ENCODE measurements around the genes NDUFB6, ANKRD18B and IL11RA.

GRCh38 chr9:32573011-32573443, at the start of gene NDUFB6:
NDUFB6 (minus strand) TSS chr9:32573159.
- PRO-cap, result bidirectional peak, plus-strand start at chr9:32573218, minus-strand start at chr9:32573088
- RAMPAGE, long total RNA, 4 experiments, result start-site peak on the minus strand in 4 of 4 experiments, at chr9:32573068-32573149 at its widest, 26 to 184 reads per replicate

DNA sequence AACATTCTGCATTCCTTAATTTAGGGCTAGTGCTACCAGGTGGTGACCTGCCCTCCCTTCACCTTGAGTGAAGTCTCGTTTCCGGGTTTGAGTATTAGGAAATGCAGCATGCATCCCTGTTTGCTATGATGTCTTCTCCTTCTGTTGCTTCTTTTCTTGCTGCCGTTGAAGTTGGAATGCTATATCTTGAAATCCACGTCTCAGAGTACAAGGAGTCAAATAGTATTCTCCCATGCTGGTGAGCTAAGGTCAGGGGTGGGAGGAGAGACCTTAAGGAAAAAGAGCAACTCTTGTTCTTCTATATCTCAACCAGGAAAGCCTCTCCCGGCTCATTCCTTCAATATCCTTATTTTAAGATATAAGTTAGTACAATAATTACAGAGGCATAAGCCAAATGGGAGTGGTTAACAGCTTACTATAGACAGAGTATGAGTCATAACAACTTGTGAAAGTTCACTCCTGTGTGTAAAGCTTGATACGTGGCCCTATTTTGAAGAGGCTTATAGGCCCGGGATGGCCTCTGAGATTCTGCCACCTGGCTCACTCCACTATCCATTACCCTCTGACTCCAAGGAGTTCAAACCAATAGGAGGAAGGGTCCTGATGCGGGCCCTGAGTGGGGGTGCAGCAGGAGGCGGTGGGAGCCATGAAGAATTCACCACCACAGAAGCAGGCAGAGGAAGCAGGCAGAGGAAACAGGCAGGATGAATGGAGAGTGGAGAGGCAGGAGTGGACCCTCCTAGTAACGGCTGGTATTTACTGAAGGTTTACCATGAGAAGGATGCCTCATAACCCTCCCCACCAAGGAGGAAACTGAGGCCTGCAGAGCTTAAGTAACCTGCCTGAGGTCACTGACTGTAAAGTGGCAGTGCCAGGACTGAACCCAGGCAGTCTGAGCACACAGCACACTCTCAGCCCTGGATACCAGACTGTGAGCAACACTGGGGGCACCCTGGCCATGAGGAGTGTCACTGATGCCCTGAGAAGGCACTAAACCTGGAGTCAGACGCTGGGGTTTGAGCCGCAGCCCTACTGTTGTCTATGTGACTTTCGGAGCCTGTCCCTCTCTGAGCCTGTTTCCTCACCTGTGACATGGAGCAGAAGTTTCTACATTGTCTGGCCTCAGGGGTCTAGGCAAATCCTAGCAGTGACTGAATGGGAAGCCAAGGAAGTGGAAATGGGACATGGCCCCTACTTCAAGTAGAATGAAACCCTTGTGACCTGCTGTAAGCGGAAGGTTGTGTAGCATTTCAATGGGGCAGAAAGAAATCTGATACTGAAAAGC, 36.5 kb downstream of the B4GALT1 start:
- PRO-cap, result bidirectional peak, plus-strand start at position 488 of the sequence, minus-strand start at position 348 of the sequence
- RAMPAGE, long total RNA, 4 experiments, result no peak in any of the 4 experiments

DNA sequence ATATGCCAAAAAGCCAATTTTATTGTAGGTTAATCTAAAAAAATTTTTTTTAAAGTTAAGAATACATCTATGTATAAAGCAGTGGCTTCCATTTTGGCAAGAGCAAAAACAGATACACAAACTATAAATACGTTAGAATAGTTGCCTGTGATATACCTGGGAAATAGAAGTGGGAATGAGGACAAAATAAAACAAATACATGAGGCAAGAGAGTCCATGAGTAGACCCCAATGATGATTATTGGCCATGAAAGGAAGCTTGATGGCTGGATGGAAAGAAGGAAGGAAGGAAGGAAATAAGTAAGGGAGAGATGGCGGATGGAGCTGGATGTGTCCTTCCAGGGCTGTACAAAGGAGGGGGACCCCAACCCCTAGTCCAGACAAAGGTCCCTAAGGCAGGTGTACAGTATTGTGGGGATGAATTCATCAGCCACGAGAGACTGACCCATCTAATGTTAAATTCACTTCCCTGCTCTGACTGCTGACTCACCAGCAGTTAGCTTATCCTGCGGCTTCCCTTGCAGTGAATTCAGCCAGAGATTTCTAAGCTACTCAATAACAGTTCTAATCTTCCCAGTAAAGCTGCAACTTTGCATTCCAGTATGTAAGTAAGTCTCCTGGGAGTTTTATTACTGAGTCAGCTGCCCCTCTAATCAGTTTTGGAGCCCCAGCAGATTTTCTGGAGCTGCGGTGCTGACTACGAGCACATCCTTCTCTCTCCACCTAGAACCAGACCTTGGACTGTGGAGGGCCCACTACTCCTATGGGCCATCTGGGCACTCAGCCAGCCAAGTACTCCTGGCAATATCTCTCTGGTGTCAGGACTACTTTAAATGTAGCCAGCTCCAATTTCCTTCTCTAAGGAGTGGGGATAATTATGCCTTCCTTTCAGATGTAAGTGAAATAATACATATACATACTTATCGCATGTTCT, 16.2 kb downstream of the B4GALT1 start:
- PRO-cap, result bidirectional peak, plus-strand start at position 672 of the sequence, minus-strand start at position 528 of the sequence
- RAMPAGE, long total RNA, 4 experiments, result no peak in any of the 4 experiments

DNA sequence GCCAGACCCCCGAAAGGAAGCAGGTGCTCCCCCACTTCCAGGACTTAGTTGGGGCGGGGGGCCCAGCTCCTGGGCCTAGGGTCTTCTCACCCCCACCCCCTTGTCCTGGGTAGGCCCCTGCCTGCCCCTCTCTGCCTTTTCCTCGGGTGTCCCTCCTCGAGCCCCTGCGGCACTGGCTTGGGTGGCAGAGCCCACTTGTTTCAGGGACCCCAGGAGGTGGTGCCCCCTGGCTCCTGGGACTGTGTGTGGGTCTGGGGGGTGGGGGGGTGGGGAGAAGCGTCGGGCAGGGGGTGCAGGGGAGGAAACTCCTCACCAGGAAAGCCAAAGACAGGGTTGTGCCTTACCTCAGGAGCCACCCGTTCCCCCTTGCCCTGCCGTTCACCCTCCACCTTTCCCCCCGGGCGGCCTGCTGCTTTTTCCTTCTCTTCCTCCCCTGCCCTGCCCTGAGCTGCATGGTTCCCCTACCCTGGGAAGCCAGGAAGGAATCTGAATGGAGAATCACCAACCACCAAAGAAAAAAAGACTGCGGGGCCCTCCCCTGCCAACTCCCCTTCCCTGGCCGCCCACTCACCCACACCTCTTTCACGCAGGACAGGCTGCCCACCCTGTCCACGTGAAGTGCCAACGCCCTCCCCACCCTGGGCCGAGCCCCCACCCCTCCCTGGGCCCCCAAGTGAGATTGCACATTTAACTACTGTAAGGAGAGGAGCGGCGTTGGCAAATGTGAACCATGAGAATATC, 915 bp upstream of the NFX1 start:
- PRO-cap, result no peak
- RAMPAGE, long total RNA, 4 experiments, result no peak in any of the 4 experiments

DNA sequence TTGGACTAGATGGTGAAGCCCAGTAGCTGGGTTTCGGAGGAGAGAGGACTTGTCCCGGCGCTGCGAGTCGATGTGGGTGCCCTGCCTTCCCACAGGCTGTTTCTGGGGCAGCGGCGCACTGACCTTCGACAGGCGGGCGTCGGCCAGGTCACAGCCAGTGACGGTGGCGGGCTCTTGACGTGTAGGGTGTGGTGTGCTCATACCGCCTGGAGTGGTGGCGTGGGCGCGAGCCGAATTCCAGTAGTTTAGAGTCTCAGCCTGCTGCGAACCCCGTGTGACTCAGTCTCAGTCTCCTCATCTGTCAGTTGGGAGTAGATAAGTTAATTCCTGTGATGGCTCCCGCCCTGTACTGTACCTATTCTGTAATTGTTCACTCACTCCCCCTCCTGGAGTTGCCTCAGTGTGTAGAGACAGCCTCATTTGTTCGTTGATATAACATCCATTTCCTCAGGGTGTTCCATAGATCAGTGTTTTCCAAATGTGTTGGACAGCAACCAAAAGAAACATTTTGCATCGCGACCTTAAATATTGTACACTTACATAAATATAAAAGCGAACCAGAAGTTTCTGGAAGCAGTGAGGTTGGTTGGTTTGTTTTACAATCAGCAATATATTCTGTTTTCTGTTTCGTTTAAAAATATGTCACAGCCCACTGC, 585 bp downstream of the NFX1 start:
- PRO-cap, result bidirectional peak, plus-strand start at position 243 of the sequence, minus-strand start at position 104 of the sequence
- RAMPAGE, long total RNA, 4 experiments, result no peak in any of the 4 experiments

DNA sequence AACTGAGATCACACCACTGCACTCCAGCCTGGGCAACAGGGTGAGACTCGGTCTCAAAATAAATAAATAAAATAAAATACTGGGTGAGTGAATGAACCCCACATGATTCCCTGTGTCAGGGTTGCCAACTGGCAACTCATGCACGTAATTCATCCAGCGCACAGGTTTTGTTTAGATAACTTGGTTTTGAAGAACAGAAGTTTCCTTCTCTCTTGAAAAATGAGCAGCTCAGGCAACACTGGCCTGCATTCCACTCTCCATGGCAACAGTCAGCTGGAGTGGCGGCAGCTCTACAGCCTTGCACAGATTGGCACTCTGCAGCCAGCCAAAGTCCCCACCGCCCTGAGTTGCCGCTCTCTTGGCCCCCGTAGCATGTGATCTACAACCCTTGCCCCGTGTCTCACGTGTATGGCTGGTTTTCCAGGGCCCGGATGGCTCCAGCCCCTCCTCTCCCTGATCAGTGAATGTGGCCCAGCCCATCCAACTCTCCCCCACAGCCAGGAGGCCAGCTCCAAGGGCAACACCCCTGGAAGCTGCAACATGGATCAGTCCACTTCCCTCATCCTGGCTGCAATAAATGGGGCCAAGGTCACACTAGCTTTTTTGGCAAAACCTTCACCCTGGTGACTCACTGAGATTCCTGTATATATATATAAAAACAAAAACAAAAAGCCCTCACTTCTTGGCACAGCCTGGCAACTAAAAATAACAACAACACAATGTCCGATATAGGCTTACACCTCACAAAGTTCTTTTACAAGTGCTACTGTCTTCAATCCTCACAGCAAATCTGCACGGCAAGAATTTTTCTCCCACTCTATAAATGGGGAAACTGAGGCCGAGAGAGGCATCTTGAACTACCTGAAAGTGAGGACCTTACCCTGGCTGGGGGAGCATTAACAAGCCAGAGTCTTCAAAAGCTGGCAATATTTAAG, 11.0 kb downstream of the AQP7 start:
- PRO-cap, result no peak
- RAMPAGE, long total RNA, 4 experiments, result no peak in any of the 4 experiments

GRCh38 chr9:33523367-33523883, 626 bp upstream of the ANKRD18B start:
- PRO-cap, result no peak
- RAMPAGE, long total RNA, 4 experiments, result no peak in any of the 4 experiments

DNA sequence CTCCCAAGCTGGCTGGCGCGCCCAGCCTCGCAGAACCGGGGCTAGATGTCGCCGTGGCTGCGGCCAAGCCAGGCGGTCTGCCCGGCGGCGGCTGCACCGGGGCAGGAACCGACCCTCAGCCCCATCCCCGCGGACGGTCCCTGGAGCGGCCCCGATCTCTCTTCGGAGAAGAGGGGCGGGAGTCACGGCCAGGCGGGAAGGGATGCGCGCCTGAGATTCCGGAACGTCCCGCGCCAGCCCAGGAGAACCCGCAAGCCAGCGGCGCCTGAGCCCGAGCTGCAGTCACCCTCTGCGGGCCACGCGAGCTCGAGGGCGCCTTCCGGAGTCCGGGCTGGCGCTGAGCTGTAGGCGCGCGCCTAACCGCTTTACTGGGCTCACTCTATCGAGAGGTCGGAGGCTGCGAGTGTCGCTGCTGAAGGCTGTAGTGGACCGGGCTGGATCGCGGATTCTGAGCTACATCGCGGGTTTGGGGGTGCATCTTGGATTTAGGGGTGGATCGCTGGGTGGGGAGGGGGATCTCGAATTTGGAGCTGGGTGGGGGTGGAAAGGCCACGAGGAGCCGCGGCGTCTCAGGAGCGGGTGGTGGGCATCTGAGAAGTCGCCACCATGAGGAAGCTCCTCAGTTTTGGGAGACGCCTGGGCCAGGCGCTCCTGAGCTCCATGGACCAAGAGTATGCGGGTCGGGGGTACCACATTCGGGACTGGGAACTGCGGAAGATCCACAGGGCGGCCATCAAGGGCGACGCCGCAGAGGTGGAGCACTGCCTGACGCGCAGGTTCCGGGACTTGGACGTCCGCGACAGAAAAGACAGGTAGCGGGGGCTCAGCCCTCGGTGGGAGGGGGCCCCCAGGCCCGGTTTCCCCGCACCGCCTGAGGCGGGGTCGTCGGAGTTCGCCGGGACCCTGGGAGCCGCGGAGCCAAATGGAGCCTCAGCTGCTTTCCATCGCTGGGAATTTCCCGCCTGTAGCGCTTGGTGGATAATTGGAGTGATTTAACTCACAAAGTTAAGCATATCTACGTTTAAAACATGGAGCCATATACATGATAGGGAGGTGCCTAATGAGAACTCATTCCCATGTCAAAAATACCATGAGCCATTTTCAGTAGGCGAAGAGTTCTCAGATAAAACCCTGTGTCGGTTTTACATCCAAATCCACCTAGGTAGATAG, at the start of gene ANKRD18B:
TSS of gene ANKRD18B (plus strand) at position 368 of the 1,170 bp plus-strand sequence.
- PRO-cap, result no peak
- RAMPAGE, long total RNA, 4 experiments, result no peak in any of the 4 experiments

- PRO-cap, result unidirectional peak, minus-strand start at chr9:33751642; bidirectional peak, plus-strand start at chr9:33751981, minus-strand start at chr9:33751864; bidirectional peak, plus-strand start at chr9:33752531, minus-strand start at chr9:33752205
- RAMPAGE, long total RNA, 4 experiments, result no peak in any of the 4 experiments
Measured at GRCh38 chr9:33751408-33752714, 43.5 kb upstream of the PRSS3 start.

DNA sequence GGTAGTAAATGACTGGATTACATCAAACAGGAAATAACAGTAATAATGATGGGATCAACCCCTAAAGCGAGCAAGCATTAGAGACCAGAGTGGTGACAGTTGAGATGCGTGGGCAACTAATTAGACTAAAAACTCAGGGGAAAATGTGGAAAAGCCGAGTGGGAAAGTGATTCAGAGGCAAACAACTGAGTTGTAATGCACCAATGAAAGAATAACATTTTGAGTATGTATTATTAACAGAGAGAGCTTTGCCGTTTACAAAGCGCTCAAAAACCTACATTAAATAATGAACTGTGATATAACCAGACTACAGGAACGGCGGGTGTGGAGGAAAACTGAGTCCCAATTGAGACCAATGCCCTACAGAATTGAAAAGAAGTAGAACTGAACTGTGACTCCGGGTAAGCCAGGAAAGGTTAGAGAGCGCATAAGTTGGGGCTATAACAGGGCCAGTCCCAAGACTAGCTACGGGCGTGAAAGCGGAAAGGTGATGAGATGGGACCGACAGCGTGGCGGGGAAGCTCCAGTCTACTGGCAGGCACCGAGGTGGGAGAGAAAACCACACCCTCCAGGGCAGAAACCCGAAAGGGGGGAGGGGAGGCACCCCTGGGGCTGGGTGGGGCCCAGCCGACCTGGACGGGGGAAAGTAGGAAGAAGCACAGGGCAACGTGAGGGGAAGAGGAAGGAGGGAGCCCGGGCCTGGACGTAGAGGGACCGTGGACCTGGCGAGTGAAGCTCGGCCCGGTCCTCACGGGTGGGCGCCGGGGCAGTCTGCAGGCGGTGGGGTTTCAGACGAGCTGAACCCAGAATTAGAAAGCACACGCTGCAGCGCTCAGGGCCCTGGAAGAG, 515 bp downstream of the UBAP2 start:
- PRO-cap, result unidirectional peak, minus-strand start at position 533 of the sequence
- RAMPAGE, long total RNA, 4 experiments, result no peak in any of the 4 experiments

DNA sequence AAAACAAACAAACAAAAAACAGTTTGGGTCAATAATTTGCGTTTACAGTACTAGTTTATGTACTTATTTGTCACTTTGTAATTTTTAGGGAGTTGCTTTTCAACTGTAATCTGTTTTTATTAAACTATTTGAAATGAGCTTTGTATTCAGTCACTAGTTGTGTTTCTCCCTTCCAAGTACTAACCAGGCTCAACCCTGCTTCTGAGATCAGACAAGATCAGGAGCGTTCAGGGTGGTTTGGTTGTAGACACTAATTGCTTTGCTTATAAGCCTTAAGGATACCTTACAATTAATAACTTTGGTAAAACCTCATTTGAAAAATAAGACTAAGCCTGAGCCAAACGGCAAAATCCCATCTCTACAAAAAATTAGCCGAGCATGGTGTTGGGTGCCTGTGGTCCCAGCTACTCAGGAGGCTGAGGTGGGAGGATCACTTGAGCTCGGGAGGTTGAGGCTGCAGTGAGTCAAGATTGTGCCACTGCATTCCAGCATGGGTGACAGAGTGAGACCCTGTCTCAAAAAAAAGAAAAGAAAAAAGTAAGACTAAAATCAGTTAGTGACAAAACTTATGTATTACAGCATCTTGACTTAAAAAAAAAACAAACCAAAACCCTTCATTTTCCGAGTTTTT, 27.3 kb downstream of the UBAP1 start:
- PRO-cap, result no peak
- RAMPAGE, long total RNA, 4 experiments, result no peak in any of the 4 experiments

DNA sequence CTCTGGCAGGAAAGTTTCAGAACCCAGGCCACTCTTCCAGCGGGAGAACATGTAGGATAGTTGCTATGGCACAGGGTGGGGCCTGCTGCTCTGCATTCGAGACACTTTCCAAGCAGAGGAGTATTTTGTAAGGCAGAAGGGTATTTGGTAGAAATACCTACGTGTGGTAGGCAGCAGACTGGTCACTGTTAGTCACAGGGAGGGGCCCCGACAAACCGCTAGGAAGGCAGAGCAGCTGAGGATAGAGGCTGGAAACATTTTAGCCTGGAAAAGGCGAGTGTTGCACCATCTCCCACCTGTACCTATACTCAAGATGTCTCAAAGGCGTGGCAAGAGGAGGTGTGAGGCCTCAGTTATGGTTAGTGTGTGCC, 74.5 kb downstream of the KIF24 start:
- PRO-cap, result no peak
- RAMPAGE, long total RNA, 4 experiments, result no peak in any of the 4 experiments

- PRO-cap, result no peak
- RAMPAGE, long total RNA, 4 experiments, result no peak in any of the 4 experiments
Measured at GRCh38 chr9:34332417-34333039, 3.2 kb downstream of the NUDT2 start.

- PRO-cap, result bidirectional peak, plus-strand start at chr9:34376392, minus-strand start at chr9:34376366
- RAMPAGE, long total RNA, 4 experiments, result no peak in any of the 4 experiments
Measured at GRCh38 chr9:34375918-34376794, 542 bp downstream of the MYORG start.

- PRO-cap, result no peak
- RAMPAGE, long total RNA, 4 experiments, result no peak in any of the 4 experiments
Measured at GRCh38 chr9:34629155-34629724, 374 bp upstream of the ARID3C start.

GRCh38 chr9:34651261-34652579, at the start of gene IL11RA:
IL11RA (plus strand) TSS chr9:34652185.
- PRO-cap, result bidirectional peak, plus-strand start at chr9:34652185, minus-strand start at chr9:34652012; bidirectional peak, plus-strand start at chr9:34652377, minus-strand start at chr9:34652265
- RAMPAGE, long total RNA, 4 experiments, result start-site peak on the plus strand in 1 of 4 experiments, at chr9:34652150-34652200 at its widest, 21 reads per replicate

GRCh38 chr9:34739691-34740033, 10.4 kb upstream of the FAM205A start:
- PRO-cap, result no peak
- RAMPAGE, long total RNA, 4 experiments, result no peak in any of the 4 experiments

DNA sequence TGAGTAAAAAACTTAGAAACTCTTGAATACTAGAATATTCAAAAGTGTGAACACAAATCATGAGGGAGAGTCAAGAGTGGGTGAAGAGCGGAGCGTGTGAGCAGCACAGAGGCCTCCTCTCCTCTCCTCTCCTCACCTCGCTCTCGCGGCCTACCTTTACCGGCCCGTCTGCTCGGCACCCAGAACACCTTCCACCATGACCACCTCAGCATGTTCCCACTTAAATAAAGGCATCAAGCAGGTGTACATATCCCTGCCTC, 21.3 kb upstream of the FAM205C start:
- PRO-cap, result no peak
- RAMPAGE, long total RNA, 4 experiments, result no peak in any of the 4 experiments

DNA sequence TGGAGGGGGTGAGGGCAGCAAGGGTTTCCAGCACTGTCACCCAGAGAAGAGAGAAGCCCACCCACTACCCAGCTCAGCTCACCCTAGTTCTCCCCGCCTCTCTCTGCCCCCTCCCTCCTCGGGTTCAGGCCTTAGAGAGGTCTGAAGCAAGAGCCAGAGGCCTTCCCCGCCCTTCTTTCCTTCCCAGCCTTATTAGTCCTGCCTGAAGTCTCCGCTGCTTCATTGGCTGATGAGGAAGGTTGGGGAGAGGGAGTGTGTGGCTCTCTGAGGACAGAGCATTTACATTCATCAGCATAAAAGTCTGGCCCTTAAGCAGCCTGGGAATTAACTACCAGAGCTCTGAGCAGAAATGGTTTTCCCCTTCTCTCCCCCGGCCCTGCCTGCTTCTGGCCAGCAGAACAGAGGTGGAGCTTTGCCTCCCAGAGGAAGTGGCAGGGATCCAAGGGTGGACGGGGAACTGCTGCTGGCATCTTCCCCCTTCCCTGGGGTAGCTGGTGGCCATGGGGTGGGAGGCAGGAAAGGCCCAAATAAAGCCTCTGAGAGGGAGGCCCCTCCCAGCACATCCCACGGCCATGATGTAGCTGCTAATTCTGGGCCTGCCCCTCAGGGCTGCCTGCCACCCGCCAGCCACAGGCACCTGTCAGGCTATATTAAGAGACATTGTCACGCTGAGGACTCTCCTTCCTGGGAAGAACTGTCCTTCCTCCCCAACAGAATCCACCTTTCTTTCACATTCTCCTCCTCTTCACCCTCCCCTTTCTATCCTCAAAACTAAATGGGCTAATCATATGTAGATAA, 4.2 kb downstream of the DNAJB5 start:
- PRO-cap, result bidirectional peak, plus-strand start at position 222 of the sequence, minus-strand start at position 105 of the sequence
- RAMPAGE, long total RNA, 4 experiments, result no peak in any of the 4 experiments

GRCh38 chr9:35062520-35063329, 9.7 kb downstream of the VCP start:
- PRO-cap, result no peak
- RAMPAGE, long total RNA, 4 experiments, result no peak in any of the 4 experiments

Data from Peyer's patch (tissue), 4 donors.